Cardiac ventricle fibroblast (primary cell): Measurements from ENCODE around the genes EFHC1 and TINAG.

DNA sequence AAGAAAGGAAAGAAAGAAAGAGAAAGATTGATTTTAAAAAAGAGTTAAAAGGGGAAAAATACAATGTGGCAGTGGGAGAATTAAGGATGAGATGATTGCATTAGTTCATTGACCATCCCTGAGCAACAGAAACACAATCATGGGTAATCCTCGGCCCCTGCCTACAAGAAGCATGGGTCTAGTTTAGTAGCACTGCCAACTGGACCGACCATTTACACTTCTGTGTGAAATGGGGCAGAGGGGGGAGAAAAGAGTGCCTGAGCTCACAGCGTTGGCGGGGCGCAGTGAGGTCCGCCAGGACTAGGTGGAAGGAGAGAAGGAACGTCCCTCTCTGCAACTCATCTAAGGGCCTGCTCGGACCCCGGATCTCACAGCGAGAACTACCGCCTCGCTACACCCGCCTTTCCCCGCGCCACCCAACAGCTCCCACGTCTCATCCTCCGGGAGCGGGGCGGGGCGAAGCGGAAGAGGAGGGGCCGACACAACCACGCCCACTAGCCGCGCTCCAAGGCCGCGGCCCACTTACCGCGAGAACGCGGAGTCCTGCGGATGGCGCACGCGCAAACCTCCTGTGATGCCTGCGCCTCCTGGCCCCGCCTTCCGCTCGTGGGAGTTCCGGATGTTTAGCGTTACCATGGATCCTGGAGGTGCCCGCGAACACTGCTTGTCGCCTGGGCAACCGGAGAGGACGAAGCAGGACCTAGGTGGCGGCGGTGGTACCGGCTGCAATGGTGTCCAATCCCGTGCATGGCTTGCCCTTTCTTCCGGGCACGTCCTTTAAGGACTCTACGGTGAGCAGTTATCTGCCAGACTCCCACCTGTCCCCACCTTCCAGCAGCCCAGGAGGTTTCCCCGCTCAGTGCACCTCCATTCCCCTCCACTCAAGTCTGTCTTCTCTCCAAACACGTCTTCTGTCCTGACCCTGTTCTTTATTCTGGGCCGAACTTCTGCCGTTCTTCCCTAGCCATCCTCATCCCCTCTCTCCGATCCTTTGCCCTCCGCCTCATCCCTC, at the start of gene EFHC1:
Gene EFHC1, plus strand, starts transcription at position 660 of the 1,012 bp plus-strand sequence.
- RAMPAGE, long total RNA, result no peak

GRCh38 chr6:52496673-52496979, 76.5 kb downstream of the EFHC1 start:
- RAMPAGE, long total RNA, result no peak

DNA sequence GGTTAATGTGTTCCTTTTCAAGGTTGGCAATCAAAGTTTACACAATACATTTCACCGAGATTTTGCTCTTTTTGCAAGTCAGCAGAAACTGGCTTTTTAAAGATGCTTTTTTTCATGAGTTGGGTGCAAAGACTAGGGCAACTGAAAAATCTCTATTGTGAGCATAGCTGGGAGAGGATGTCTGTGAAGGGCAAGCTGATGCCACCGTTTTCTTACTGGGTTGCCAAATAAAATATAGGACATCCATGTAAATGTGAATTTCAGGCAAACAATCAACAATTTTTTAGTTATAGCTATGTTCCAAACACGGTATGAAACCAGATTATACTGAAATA, 341 bp upstream of the GSTA1 start:
- RAMPAGE, long total RNA, result no peak

GRCh38 chr6:52990268-52990556, 4.9 kb downstream of the GSTA4 start:
- RAMPAGE, long total RNA, result no peak

GRCh38 chr6:53112316-53112868, 36.2 kb downstream of the GCM1 start:
- RAMPAGE, long total RNA, result no peak

DNA sequence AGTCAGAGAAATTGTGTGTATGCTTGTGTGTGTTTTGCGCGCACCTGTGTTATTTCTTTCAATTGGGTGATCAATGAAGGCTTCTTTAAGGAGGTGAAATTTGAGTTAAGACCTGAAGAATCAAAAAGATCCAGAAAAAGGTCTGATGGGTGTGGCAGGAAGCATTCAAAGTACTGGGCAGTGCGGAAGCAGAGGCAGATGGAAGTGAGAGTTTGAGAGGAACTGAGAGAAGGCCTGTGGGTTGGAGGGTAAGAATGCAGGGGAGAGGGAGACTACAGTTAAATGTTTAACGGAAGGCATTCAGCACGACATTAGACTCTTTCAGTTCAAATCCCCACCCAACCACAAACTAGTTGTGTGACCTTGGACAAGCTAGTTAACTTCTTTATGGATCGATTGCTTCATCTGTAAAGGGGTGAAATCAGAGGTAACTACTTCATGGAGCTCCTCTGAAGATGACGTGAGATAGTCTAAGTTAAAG, 50.5 kb upstream of the GCM1 start:
- RAMPAGE, long total RNA, result no peak

- RAMPAGE, long total RNA, result no peak
Measured at GRCh38 chr6:53303657-53304398, 44.9 kb downstream of the ELOVL5 start.

DNA sequence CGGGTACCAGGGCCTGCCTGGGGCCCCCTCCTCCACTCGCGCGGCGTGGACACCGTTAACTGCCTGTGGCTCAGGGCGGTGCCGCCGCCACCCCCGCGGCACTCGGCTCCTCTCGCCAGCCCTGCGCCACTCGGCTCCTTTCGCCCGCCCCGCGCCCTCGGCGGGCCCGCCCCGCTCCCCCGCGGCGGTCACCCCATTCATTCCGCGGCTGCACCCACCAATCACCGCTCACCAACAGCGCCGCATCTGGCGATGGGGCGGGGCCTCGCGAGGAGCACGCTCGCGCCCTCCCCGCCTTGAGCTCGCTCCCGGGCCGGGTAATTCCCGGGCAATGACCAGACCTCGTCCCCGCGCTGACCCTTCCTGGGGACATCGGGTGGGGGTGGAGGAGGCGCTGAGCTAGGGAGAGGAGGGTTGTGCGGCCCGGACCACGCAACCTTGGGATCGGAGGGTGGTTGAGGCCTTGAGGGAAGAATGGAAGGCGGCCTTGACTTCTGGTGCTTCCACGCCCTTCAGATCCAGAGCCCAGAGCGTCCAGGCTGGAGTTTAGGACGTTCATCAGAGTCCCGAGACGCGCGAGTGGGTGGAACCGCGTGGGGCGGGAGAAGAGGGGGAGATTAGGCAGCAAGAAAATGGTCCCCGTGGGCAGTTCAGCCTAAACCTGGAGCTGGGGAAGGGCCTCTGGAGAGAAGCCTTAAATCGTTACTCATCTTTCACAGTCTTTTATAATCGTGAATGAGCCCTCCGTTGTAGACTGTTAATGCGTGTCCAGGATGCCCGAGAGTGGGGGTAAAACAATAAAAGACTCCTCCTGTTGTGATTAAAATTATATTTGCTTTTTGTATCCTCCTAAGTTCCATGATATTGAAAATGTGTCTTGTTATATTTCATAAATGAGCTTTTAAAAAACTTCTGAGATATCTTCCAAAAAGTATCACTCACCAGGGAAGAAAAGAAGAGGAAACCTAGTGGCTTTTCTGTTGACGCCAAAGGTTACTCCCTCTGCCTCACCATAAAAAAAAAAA, 10.8 kb upstream of the ELOVL5 start:
- RAMPAGE, long total RNA, result no peak

- RAMPAGE, long total RNA, result no peak
Measured at GRCh38 chr6:53360295-53361061, 11.7 kb upstream of the ELOVL5 start.

GRCh38 chr6:53543470-53544087, 1.3 kb downstream of the GCLC start:
- RAMPAGE, long total RNA, result no peak

GRCh38 chr6:53635367-53635896, 30.1 kb downstream of the KLHL31 start:
- RAMPAGE, long total RNA, result no peak

DNA sequence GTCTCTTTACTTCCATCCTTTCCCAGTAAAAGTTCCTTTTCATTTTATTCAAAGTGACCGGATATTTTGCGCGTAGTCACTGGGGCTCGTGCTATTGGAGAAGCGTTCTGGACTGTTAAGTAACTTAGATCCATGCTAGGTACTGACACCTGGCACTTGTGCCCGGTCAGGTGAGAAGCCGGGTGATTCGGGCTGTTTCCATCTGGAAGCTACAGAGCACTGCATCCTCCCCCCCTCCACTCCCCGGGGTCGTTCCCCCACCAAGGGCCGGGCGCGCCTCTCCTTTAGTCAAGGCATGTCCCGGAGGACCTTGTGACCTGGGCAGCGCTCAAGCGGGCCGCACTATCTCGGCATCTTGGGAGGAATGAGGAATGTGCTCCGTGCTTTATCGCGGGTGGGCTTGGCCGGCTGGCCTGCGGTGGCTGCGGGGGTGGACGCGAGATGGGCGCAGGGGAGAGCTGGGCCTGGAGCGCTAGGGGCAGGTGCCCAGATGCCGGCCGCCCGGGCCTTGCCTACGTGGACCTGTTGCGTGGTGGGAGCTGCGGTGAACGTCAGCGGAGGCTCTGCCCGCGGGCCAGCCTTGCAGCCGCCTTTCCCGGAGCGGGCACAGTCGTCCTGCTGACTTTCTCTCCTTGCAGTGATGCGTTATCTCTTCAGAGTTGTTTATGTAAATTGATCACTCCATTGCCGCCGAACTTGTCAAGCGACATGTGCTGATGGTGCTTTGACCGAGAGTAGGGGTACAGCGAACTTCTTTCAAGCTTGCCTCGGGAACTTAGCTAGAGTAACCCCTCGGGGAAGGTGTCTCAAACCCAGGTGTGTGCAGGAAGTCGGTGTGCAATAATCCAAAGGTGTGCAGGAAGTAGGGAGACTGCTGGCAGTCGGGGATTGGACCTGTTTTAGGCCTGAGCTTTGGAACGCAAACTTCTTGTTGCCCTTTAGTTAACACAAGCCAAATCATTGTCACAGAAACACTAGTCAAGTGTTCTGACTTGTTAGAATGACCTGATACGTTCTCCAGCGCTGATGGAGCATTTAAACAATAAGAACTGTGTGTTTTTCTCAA, 1.1 kb downstream of the LRRC1 start:
- RAMPAGE, long total RNA, result no peak

DNA sequence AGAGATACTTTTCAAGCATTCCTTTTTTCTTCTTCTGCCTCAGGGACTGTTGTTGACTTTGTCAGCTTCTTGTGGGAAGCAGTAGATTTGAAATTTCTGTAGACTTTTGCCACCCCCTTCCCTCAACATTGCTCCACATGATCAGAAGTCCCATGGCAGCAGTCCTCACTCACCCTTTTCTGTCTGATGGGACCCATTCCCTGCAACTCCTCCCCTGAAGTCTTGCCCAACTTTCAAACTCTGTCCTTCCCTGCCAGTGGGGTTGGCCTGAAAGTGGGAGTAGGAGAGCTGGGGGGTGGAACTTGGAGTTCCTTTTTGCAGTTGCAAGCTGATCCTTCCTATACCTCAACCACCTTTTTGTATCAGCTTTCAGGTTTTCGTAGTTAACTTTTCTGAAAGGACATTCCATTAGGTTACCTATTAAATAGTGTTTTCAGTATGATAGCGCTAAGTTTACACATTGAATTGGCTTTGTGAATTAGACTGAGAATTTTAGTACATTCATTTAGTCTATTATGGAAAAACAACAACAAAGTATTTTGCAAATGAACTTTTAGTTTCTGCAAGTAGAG, 38.3 kb upstream of the MLIP start:
- RAMPAGE, long total RNA, result no peak

DNA sequence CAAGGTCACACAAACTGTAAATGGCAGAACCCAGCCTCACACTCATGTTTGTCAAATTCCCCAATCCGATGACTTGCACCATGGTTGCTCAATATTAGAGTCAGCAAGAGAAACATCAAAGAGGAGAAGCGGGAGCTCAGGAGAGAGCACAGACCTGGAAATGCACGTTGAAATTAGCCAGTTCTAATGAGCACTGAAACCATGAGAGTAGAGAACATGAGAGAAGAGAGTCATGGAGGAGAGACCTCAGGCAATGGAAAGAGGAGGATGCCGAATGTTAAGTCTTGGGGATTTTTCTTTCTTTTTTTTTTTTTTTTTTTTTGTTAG, 13.4 kb upstream of the MLIP start:
- RAMPAGE, long total RNA, result no peak

DNA sequence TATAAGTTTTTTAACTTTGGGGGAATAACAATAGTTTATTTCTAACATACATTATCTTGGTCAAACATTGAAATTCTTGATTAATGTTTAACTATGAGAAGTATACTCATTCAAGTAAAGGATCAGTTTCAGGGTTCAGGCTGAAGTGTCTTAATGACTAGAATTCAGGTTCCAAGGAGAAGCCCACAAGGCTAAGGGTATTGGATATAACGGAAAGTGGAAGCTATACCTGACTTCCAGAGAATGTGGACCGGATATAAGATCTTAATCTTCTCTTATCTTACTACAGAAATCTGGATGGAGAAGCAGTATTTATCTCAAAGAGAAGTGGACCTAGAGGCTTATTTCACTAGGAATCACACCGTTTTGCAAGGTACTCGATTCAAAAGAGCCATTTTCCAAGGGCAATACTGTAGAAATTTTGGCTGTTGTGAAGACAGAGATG, at the start of gene TINAG:
Gene TINAG, plus strand, starts transcription at position 134 of the 445 bp plus-strand sequence.
- RAMPAGE, long total RNA, result no peak

- RAMPAGE, long total RNA, result no peak
Measured at GRCh38 chr6:54802817-54803204, 43.8 kb upstream of the FAM83B start.

DNA sequence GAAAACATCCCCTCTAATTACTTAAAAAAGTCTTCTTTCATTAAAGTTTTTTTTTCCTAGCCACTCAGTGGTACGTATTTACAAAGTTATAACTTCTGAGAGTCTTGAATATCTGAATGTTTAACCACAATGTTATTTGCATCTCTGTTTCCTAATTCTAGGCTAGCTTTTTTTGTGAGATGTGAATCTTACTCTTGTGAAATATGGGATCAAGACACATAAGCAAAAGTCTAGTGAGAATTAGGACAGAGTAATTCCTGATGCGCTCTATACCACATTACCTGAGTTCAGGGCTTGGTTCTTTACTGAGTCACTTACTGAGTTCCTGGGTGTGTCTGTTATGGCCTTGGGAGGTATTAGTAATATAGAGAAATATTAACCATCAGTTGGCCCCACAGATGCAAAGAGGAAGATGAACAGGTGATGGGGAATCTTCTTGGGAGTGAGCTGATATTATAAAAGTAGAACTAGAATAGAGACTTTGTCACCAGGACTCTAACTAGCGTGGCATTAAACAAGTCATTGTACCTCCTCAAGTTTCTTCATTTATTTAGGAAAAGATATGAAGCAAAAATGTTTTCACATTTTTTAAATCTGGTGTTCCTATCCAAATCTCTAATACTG, 28.1 kb downstream of the FAM83B start:
- RAMPAGE, long total RNA, result no peak

DNA sequence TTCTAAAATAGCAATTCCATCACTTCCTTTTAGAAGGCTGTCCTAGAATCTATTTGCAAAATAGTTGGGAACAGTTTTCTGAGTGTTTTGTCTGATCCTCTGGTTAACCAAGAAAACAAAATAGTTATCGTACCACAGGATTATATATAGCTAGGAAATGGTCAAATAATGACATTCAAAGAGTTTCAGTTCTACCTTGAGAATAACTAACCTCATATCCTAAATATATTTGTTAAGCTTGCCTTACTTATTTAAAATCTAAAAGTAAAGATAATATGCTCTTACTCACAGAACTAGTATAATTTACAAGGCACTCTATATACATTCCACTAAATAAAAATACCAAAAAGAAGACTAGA, 173.9 kb downstream of the COL21A1 start:
- RAMPAGE, long total RNA, result no peak

- RAMPAGE, long total RNA, result no peak
Measured at GRCh38 chr6:56368487-56368929, 121.1 kb upstream of the COL21A1 start.

GRCh38 chr6:56400304-56400722, 152.9 kb upstream of the COL21A1 start:
- RAMPAGE, long total RNA, result no peak